Colon Carcinoma Metastatic in the Brain (tissue), 2 donors: ENCODE results near the gene CHP1.

DNA sequence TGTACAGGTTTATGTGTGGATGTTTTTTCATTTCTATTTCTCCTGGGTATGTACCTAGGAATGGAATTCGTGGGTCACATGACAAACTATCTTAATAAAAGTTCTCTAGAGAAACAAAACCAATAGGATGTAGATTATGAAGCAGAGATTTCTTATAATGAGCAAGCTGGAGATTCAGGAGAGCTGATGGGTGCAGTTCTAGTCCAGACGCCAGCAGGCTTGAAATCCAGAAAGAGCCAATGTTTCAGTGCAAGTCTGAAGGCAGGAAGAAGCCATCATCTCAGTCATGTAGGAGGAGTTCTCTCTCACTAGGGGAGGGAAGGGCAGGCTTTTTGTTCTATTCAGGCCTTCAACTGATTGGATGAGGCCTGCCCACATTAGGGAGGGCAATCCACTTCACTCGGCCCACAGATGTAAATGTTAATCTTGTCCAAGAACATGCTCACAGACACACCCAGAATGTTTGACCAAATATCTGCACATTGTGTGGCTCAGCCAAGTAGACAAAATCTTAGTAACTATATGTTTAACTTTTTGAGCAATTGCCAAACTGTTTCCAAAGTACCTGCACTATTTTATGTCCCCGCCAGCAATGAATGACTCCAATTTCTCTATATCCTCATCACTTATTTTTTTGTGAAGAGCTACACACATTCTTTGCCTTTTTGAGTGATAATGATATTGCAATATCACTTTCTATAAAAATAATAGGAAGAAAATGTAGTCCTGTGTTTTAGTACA is 19.0 kb downstream of the CHAC1 start:
- PRO-cap, 2 experiments: no peak in any of the 2 experiments

- PRO-cap, 2 experiments: no peak in any of the 2 experiments
Observed at GRCh38 chr15:41080729-41081209, 35.3 kb downstream of the INO80 start.

GRCh38 chr15:41115547-41116182 is 415 bp downstream of the INO80 start:
- PRO-cap, 2 experiments: peak in 2 of 2 experiments; most common plus-strand start chr15:41115759 (in 2); most common minus-strand start chr15:41115990 (in 1)

DNA sequence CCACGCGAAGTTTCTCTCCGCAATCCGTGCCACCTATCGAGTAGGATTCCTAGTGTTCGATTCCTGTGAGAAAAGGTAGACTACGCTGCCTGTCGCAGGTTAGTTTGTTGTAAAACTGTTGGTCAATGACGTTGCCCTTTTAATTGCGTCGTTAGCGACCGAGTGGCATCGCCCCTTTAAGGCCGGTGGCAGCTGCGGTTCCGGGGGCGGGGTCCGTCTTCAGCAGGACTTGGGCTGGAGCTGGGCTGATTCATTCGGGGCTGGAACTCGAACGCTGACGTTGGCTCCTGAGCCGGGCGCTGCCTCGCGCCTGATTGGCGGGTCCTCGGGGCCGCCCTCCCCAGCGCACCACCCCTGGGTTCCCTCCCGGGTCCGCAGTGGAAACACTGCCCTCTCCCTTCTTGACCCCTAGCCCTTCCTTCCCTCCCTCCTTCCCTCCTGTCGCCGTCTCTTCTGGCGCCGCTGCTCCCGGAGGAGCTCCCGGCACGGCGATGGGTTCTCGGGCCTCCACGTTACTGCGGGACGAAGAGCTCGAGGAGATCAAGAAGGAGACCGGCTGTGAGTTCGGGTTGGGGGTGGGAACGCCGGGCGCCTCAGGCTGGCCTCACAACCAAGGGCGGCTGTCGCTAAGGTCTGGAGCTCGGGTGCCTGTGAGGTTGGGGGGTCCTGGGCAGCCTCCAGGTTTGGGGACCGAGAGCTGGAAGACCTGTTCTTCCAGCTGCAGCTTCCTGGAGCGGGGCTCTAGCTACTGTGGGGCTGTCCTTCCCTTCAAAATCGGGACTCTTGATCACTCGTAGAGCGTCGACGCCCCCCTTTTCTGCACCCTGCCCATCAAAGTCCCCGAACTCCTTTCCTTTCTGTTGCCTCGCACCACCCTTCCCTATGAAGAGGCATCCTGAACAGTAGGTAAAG is at the start of gene CHP1:
CHP1 (plus strand) TSS at position 377 of the 912 bp plus-strand sequence.
- PRO-cap, 2 experiments: peak in 2 of 2 experiments; most common plus-strand start position 369 of the sequence (in 2); most common minus-strand start position 153 of the sequence (in 1)

DNA sequence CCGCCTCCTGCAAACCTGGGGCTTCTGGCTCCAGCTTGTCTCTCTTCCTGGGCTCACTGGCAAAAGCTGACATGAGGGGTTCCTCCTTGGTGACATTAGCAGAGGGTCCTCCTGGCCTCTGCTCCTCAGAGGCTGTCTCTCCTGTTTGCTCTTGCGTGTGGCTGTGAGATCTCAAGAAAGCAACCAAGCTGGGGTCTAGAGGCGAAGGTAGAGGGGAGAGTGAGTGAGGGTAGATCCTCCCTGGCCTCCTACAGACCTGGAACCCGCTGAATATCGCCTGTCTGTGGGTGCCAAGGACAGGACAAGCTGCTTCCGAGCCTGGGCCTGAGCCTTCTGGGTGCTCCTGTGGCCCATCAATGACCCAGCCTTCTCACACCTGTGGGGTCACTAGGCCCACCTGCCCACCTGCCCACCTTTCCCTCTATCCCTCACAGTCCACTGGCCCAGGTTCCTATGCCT is 13.0 kb downstream of the RPAP1 start:
- PRO-cap, 2 experiments: no peak in any of the 2 experiments

DNA sequence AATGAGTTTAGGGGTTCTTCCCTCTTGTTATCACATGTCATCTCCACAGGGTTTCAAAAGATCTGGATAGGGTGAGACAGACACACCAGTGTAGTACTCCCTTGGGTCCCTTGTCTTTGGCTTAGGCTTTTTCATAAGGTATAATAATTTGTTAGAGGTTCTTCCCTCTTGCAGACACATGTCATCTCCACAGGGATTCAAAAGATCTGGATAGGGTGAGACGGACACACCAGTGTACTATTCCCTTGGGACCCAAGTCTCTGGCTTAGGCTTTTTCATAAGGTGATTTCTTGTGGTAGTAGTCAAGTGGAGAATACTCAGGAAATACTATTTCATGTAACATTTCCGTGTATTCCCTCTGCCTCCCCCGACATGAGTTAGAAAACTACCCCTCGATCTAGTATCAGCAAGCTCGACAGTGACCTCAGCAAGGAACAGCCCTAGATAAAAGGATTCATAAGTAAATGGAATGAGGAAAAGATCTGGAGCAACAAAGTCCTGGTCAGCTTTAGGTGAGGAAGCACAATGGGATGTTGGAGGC is 939 bp upstream of the MAPKBP1 start:
- PRO-cap, 2 experiments: no peak in any of the 2 experiments

GRCh38 chr15:41774795-41775381 is 604 bp downstream of the MAPKBP1 start:
- PRO-cap, 2 experiments: no peak in any of the 2 experiments

DNA sequence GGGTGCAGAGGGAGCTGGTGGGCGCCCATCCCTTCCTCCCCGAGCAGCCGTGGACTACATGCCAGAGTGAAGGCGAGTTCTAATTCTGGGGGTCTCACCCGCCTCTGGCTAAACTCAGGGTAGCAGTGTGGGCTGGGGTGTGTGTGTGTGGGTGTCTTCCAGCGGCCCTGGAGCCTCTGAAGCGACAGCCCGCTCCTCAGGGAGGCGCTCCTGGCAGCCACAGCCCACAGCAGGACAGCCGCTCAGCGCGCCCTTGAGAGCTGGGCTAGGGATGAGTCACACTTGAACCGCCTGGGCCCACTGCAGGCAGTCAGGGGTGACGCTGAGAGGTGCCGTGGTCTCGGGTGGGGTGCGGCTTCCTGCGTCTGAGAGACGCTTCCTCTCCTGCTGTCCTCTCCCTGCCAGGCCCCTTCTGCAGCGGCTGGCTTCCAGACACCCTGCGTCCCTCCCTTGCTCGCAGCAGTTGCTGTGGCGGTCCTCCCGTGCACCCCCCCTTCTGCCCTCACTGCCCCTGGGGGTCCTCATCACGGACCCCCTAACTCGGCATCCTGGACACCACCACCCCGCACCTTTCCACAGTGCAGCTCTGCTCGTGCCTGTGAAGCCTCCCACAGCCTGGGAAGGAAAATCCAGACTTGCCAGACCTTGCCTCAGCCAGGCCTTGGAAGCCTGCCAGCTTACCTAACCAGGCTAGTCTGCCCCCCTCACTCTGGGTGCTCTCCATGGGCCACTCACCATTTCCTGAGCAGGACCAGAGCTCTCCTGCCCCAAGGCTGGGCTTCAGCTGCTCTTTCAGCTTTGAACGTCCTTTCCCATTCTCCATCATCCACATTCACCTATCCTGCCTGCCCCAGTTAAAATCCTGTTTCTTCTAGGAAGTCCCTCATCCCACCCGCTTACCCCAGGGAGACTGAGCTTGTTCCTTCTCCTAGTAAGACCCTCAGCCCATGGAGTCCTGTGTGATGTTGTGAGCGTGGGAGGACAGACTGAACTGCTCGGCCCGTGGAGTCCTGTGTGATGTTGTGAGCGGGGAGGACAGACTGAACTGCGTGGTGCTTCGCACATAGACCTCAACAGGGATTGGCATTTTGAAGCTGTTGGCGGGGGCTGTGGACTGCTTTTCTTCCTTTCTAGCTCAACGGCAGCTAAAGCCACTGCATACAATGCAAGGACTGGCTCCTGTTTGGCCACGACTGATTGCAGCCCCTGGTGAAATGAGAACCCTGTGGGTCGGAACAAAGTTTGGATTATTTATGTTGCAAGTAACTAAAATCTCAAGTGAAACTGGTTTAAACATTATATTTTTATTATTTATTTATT is 1.3 kb upstream of the SPTBN5 start:
- PRO-cap, 2 experiments: peak in 1 of 2 experiments; most common plus-strand start position 300 of the sequence (in 1); most common minus-strand start position 178 of the sequence (in 1)

DNA sequence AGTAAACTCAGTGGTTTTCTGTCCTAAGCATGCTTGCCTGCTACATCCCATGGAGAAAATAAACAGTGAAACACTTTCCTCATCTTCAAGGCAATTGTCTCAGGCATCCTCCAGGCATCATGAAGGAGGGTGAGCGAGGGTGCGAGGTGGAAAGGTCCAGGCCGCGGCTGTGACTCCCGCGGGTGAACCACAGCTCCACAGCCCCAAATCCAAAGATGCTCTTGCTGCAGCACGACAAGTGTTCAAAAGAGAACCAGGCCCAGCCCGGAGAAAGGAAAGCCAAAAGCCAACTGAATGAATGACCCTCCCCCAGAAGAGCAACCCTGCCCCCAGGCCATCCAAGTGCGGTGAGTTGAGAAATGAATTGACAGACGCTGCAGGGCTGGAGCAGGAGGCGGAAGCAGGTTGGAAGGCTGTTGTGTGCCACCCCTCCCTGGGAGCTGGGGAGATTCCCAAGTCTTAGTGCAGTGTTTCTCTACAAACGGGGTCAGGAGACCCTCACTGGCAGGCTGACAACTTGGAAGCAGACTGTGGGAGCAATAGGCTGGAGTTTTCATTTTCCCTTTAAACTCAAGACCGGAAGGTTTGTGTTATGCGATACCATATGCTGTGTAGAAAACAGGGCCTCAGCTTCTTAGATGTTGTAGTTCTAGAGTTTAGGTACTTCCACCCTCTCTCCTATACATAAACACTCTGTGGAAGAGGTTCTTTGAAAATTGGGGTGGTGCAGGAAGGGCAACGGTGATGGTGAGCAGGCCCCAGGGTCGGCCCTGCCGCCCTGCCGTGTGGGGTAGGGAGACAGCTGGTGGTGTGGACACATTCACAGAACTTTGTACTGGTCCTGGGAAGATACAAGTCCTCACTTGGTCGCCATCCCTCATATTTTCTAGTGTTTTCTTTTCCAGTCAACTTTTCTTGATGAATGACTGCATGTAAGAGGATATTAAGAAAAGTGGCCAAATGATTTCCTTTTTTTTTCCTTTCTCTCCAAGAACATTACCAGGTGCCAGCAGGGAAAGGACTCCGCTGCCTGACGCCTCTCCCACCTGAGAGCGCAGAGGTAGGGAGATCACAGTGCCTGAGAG is 3.7 kb upstream of the SPTBN5 start:
- PRO-cap, 2 experiments: no peak in any of the 2 experiments

- PRO-cap, 2 experiments: peak in 1 of 2 experiments; most common plus-strand start chr15:41921909 (in 1); most common minus-strand start chr15:41921766 (in 1)
Observed at GRCh38 chr15:41921629-41922180, 27.9 kb upstream of the SPTBN5 start.

DNA sequence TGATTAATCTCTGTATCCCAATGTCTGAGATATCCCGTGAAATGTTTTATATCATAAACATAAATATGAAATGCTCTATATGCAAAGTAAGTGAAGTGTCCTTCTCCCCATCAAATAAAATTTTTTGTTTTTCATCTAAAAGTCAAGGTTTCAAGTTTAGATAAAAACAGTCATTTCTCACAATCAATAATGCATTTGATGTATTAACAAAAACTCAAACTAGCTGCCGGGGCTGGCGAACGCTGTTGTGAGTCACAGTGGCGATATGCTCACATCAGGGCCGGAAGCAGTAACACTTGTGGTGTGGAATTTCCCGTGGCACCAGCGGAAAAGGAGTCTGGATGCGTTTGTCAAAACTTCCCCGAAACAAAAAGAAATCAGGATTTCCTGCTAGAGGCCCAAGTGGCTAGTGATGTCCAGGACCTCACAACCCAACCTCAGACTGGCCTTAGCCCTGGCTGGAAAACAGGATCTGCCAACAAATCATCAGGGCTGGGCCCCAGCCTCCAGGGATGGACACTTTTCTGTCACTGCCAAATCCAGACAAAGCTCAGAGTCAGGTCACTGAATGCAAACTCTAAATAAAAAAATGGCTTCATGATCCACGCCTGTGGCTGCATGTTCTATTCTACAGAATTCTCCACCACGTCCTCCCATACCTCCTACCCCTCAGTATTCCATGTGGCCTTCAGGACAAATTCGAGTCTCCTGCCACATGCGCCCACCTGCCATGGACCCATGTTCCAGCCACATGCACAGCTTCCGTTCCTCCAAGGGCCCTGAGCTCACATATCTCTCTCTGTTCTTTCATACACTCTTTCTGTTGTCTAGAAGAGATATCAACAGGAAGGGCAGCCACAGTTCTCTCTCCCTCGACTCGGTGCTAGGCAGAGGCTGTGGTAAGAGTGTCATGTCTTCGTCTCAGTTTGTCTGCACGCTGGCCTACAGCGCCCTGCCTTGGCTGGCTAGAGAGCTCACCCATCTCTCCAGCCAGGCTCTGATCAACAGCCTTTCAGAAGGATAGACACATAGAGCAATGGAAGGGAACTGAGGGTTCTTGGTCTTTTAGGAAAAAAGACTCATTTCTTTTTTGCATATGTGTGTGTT is 35.5 kb downstream of the EHD4 start:
- PRO-cap, 2 experiments: no peak in any of the 2 experiments

DNA sequence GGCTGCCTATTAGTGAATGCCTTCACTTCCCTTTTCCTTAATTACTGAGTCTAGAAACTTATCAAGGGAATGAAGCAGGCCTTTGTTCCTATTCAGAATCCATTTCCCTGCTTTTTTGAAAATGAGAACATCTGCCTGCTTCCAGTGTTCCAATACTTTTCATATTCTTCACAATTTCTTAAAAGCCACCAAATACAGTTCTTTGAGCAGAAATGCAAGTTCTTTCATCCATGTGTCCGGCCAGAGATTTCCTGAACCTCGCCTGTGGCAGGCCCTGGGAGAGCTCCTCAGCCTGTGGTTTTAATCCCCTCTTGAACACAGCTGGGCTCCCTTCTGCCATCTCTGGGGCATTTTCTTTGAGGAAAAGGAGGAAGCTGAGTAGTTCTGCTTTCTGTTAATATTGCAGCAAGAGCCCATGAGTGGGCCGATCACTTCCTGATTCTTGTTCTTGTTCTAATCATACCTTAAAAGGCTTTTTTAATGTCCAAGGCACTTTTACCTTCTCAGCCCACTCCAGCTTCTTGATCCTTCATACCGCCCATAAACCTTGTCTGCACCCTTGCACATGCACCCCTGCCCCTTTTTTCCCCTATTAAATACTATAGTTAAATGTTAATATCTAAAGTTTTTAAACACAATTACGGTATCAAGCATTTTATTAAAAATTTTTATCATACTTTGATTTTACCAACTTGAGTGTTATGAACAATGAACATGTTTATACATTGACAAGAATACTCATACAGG is 4.5 kb downstream of the EHD4 start:
- PRO-cap, 2 experiments: no peak in any of the 2 experiments

GRCh38 chr15:42045250-42045553 is 24.4 kb upstream of the PLA2G4E start:
- PRO-cap, 2 experiments: no peak in any of the 2 experiments

DNA sequence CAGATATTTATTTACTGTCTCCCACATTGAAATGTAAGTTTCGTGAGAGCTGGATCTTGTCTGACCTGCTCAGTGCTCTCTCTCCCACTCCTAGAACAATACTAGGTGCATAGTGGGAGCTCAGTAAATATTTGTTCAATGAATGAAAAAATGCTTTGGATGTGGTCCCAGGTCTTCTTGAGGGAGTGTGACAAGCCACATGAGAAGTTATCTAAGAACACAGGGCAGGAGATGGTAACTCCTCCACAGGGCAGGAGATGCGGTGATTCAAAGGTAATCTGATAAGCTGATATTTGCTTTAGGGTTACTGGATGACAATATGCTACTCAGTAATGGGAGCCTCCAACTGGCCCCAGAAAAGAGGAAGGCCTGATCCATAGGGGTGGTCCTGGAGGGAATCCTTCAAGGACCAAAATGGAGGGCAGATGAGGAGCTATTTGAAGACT is 25.8 kb upstream of the PLA2G4E start:
- PRO-cap, 2 experiments: no peak in any of the 2 experiments

- PRO-cap, 2 experiments: no peak in any of the 2 experiments
Observed at GRCh38 chr15:42141845-42142259, 14.6 kb downstream of the PLA2G4F start.

GRCh38 chr15:42250617-42251459 is 22.2 kb upstream of the GANC start:
- PRO-cap, 2 experiments: no peak in any of the 2 experiments

DNA sequence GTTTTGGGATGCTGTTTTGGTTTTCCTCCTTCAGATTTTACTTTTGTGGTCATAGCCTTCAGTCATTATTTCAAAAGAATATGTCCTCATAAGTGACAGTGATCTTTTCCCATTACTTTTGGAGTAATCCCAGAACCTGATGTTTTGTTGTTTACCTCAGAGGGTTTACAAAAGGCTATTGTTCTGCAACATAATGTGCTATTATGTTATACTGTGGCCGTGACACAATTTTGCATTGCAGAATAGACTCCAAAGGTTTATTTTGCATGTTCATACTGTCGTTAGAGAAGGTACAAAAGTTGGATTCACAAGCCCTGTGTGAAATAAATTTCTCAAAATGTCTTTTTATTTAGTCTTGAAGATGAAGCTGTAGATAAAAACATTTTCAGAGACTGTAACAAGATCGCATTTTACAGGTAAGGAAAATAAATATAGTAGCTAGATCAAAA is 2.8 kb upstream of the TMEM87A start:
- PRO-cap, 2 experiments: no peak in any of the 2 experiments

GRCh38 chr15:42301034-42301613 is 27.9 kb upstream of the TMEM87A start:
- PRO-cap, 2 experiments: peak in 1 of 2 experiments; most common minus-strand start chr15:42301119 (in 1)

GRCh38 chr15:42404509-42405344 is 45.4 kb downstream of the CAPN3 start:
- PRO-cap, 2 experiments: no peak in any of the 2 experiments

- PRO-cap, 2 experiments: no peak in any of the 2 experiments
Observed at GRCh38 chr15:42450665-42451853, 39.9 kb downstream of the ZNF106 start.